ENCODE measurements around a stretch of chr4.

DNA sequence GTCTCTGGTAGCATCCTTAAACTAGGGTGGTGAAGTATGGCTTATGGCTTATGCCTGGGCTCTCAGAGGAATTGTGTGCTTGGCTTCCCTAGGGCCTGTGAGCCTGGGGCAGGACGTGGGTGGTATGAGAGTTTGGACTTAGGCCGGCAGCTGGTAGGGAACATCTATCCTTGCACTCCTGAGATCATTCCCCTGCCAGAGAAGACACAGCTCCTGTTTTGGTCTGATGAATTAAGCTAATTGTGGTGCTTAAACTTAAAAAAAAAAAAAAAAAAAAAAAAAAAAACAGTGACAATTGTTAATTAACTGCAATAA, 52.3 kb downstream of the DCUN1D4 start:
- RRBS = no CpG with 5 or more reads among the region's 2 CpGs

GRCh38 chr4:52718007-52718768, 33.0 kb downstream of the ERVMER34-1 start:
- RRBS = no CpG with 5 or more reads among the region's 3 CpGs

- RRBS = 67% methylated on average over 1 of the region's 16 CpGs
Observed at GRCh38 chr4:52869080-52869718, 7.1 kb downstream of the RASL11B start.

- RRBS = no CpG with 5 or more reads among the region's 3 CpGs
Observed at GRCh38 chr4:52914112-52914641, 52.1 kb downstream of the RASL11B start.

DNA sequence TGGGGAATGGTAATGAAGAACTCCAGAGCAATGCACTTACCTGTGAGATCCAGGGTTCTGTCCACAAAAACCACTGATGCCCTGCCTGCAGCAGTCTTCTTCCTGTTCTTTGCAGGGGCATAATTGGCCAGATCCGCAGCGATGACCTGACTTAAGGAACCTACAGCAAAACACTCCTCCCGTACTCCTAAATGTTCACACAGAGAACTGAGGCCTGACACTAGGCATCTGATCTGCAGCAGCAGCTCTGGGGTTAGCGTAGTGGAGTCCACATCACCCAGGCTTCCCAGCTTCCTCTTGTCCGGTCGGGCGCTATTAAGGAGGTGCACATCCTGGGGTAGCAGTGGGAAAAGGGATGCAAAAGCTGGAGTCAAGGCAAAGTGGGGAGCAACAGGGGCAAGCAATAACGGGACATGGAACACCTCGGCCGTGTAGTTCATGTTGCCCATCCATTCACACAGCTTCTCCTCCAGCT, 760 bp downstream of the SCFD2 start:
- RRBS = no CpG with 5 or more reads among the region's 10 CpGs

- RRBS = no CpG with 5 or more reads among the region's 25 CpGs
Observed at GRCh38 chr4:53507393-53508436, 83.6 kb downstream of the LNX1 start.

- RRBS = no CpG with 5 or more reads among the region's 1 CpG
Observed at GRCh38 chr4:53676369-53676851, 85.1 kb upstream of the LNX1 start.

DNA sequence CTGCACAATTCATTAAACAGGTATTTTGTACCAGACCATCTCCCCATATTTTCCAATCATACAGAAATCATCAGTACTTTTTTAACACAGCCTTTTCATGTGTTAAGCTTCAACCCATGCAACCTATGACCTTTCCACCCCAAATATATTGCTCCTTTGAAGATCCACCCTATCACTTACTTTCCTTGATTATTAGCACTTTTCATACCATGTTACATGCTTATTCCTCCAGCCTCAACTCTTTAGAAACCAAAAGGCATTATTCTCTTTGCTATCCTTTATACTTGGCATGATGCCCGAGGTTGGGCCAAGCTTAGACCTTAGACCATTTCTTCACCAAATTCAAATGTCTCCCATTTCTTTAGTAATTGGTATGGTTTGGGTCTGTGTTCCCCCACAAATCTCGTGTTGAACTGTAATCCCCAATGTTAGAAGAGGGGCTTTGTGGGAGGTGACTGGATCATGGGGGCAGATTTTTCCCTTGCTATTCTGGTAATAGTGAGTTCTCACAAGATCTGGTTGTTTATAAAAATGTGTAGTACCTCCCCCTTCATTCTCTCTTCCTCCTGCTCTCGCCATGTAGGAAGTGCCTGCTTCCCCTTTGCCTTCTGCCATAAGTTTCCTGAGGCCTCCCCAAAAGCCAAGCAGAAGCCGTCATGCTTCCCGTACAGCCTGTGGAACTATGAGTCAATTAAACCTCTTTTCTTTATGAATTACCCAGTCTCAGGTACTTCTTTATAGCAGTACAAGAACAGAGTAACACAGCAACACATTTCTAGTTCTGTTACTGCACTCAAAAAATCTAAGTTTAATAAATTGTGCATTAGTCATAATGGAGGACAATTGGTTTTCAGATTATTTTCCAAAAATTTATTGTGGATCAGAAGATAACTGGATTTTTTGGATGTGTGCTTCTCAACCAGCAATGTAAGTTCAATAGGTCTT, 70.2 kb downstream of the CHIC2 start:
- RRBS = no CpG with 5 or more reads among the region's 5 CpGs

GRCh38 chr4:54062890-54063678, 1.3 kb downstream of the CHIC2 start:
- RRBS = no CpG with 5 or more reads among the region's 6 CpGs

- RRBS = 93% methylated on average over 6 of the region's 58 CpGs
Observed at GRCh38 chr4:54231756-54232586, 2.9 kb downstream of the PDGFRA start.

DNA sequence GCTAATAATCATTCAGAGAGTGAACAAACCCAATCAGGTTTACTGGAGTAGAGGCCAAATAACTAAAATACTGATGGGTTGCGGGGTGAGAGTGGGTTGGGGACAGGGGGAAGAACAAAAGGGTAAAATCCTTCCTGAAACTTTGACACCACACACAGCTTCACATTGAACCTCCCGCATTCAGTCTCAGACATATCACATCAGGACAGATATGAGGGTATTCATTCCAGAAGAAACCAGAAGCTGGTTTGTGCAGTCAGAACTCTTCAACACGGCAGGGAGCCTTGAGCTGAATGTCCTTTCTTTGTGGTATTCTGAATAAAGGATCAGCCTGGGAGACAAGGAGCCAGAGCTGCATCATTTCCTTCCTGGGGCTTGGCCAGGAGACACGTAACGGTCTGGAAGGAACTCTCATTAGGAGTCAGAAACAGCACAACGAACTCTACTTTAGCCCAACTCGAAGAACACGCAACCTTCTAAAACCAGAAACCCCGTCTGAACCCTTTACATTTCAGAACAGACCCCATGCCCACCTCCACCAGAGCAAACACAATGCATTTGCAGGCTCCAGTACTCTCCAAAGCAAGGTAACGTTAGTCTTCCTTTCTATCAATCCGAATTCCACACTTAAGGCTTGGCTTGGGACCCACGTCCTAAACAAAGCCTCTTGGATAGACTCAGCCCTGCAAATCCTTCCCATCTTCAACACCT, 46.4 kb downstream of the KDR start:
- RRBS = no CpG with 5 or more reads among the region's 12 CpGs

DNA sequence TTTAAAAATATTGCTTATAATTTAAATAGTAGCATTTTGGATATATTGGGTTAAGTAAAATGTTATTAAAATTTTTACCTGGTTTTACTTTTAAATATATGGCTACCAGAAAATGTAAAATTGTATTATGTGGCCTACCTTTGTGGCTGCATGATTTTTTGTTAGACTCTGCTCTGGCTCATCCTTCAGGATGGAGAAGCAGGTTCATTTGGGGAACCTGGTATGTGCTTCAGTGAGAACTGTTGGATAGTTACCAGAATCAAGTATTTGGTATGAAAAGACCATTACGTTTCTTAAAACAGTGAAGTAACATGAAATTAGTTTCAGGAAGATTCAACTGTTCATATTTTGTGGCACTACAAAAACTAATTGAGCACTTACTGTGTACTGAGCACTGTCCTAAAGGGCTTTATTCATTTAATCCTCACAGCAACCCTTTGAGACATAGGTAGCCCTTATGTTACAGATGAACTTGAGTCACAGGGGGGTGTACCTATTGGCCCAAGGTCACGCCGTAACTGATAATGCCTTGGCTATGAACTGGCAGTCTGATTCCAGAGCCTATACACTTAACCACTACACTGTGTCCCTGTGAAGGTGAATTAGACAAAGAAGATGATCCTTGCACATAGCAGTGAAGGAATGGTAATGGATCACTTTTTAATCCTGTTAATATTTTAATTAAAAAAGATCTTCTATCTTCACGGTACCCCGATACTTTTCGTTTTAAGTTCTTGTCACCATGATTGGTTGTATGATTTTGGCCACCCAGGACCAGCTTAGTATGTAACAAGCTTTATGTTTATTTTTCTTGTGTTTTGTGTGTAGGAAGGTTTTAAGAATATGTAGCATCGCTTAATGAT, 11.9 kb downstream of the TMEM165 start:
- RRBS = no CpG with 5 or more reads among the region's 7 CpGs

DNA sequence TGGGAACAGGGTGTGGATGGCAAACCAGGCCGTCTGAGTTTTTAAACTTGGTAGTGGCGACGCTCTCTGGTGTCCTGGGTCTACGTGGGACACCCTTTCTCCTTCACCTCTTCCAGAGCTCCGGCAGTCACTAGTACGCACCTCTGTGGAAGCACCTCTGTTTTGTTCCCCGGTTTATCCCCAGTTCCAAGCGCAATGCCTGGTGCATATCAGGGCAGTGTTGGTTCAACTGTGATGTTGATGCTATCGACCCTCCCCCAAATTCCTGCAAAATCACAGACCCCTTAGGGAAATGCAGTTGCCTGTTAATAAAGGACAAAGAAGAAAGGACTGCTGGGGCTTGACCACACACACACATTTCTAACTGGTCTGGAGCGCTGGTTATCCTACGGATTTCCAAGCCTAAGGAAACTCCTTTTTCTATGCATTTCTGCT, 480 bp upstream of the NMU start:
- RRBS = 2% methylated on average over 3 of the region's 11 CpGs

- RRBS = no CpG with 5 or more reads among the region's 18 CpGs
Observed at GRCh38 chr4:55636996-55637863, 1.1 kb upstream of the NMU start.

- RRBS = no CpG with 5 or more reads among the region's 3 CpGs
Observed at GRCh38 chr4:55999311-55999754, 49.6 kb upstream of the CRACD start.

- RRBS = no CpG with 5 or more reads among the region's 10 CpGs
Observed at GRCh38 chr4:56462584-56463192, 4.7 kb upstream of the SRP72 start.

DNA sequence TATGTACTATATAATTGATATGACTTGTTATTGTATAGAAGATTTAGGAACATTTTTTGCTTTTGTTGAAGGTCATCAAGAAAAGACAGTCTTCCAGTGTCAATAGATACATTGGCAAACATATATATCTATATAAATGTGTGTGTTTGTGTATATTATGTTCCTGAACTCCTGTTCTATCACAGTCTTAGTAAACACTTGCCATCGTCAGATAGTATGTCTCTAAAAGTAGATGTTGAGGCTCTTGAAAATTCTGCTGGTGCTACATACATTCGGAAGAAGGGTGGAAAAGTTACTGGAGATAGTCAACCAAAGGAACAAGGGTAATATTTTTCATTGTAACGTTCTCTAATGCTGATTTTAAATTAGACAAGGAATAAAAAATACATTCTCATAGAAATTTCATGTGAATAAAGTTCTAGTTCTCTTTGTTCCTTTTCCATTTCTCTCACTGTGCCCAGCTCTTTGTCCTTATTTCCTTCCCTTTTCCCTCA, 14.3 kb upstream of the ARL9 start:
- RRBS = no CpG with 5 or more reads among the region's 3 CpGs

DNA sequence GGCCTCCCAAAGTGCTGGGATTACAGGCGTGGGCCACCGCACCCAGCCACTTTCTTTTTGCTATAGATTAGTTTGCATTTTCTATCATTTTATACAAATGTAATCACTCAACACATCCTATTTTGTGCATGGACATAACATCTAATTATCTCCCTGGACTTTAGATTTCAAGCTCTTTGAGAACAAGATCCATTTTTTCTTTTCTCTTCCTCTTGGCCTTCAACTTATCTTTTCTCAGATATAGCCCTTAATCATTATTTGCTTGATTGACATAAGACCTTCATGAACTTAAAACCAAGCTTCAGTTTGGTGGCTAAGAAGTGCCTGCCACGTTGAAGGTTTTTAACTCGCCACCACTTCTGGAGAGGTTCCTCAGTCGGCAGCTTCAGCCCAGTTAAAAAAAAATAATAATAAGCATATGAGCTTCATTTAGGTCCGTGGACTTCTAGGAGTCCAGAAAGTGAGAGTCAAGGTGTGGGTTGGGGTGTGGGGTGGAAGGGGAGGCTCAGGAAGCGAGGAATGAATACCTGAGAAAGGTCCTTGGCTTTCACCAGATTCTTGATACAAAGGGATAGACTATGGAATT, 1.3 kb downstream of the HOPX start:
- RRBS = no CpG with 5 or more reads among the region's 7 CpGs

GRCh38 chr4:56680316-56680941, 667 bp downstream of the HOPX start:
- RRBS = no CpG with 5 or more reads among the region's 2 CpGs

DNA sequence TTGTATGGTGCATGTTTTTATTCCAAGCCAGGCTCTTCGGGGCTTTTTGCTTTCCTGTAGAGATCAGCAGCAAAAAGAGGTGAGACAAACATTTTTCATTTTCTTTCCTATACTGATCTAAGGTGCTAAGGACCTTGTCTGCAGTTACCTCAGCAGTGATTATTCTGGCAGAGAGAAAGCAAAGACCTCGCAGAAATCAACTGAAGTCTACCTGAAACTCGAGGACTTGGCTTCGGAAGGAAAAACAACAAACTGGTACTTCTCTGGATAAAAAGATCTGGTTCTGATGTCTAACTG, 22.5 kb upstream of the HOPX start:
- RRBS = no CpG with 5 or more reads among the region's 4 CpGs